T47D (cell line): ENCODE data around the gene HSD11B1L.

GRCh38 chr19:5207895-5208509 lies 132.6 kb downstream of the PTPRS start:
- RRBS, result no CpG with 5 or more reads among the region's 23 CpGs

GRCh38 chr19:5290807-5291186 lies 49.8 kb downstream of the PTPRS start:
- RRBS, result no CpG with 5 or more reads among the region's 9 CpGs

DNA sequence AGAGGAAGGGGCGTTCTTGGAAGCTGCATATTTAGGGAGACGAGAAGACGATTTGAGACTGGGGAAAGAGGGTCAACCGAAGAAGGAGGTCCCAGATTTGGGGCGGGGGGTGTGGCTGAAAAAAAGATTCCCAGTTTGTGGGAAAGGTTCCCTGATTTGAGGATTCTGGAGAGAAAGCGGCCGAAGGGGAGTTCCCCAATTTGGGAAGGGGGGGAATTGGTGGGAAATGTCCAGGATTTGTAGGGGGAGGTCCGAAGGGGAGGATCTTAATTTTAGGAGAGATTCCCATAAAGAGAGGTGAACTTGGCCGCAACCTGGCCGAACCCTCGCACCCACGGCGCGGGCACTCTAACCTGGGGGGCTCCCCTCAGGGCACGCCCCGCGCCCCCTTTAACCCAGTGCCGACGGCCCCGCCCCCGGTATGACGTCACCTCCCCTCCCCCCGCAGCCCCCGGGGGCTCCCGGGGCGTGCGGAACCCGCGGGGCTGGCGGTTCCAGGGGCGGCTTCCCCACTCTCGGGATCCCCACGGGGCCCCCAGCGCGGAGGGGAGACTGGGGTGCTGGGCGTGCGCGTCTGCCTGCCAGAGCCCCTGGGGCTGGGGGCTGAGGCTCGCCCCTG lies 1.2 kb downstream of the PTPRS start:
- RRBS, result no CpG with 5 or more reads among the region's 39 CpGs

GRCh38 chr19:5583072-5583533 lies 39.5 kb downstream of the SAFB2 start:
- RRBS, result no CpG with 5 or more reads among the region's 9 CpGs

- RRBS, result 1% methylated on average over 5 of the region's 28 CpGs
These were observed 1.2 kb downstream of the SAFB start for GRCh38 chr19:5623876-5624766.

DNA sequence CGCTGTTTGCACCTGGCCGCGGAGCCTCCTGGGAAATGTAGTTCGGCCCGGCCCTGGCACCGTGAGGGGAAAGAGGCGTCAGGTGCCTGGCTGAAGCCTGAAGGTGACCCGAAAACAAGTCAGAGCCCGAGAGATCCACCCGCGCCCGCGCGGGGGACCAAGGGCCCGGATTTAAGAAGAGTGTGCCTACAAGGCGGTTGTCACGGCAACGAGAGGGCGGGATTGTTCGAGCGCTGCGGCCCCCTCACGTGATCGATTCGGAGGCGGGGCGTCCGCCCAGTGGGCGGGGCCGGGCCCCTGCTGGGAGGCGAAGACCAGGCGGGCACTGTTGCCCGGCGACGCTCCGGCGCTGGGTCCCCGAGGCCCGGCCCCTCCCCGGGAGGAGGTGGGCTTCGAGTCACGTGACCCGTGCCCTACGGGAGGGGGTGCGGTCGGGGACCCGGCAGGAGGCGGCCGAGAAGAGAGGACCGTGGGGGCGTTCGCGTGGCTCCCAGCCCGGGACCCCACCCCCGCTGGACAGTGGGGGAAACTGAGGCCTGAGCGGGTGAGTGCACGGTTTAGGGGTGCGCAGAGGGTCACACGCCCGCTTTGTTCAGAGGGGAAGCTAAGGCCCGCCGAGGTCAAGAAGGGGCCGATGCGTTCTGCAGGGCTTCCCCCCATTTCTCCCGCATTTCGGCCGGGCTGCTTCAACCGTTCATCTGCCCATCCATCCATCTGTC lies at the start of gene HSD11B1L:
HSD11B1L (plus strand) TSS at position 300 of the 719 bp plus-strand sequence.
- RRBS, result 4% methylated on average over 32 of the region's 68 CpGs

DNA sequence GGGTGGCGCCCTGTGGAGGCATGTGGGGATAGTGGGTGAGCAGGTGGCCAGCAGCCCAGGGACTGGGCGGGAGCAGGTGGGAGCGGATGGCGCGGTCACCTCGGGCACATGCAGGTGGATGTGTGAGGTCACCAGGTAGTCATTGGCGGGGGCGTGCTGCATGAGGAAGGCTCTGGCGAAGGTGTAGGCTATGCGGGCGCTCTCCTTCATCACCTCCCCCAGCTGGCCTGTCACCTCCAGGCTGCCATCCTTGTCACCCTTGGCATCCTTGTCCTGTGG lies 3.3 kb downstream of the RPL36 start:
- RRBS, result no CpG with 5 or more reads among the region's 11 CpGs

GRCh38 chr19:5783166-5783855 lies 1.2 kb downstream of the PRR22 start:
- RRBS, result 88% methylated on average over 6 of the region's 34 CpGs

GRCh38 chr19:5790025-5791081 lies 610 bp downstream of the DUS3L start:
- RRBS, result 46% methylated on average over 14 of the region's 63 CpGs

GRCh38 chr19:5800531-5801269 lies 4.2 kb upstream of the NRTN start:
- RRBS, result 72% methylated on average over 3 of the region's 15 CpGs

- RRBS, result no CpG with 5 or more reads among the region's 28 CpGs
These were observed 2.6 kb upstream of the NRTN start for GRCh38 chr19:5802211-5802701.

DNA sequence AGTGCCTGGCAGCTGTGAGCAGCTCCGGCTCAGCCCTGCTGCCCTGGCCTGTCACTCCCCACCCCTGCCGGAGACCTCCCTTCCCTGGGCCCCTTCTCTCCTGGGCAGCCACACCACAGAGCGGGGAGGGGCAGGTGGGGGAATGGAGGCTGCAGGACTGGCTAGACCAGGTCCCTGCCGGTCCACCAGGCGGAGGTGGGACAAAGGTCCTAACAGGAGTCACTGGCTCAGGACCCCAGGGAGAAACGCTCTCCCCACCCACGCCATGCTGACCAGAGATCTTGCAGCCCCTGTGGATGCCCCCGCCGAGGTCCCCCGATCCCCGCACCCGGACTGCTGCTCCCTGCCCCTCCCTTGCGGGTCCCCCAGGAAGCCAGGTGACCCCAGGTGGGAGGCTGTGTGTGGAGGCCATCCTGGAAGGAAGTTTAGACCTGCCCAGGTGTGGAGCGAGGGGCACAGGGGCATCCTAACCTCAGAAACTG lies 1.3 kb downstream of the CAPS start:
- RRBS, result 51% methylated on average over 3 of the region's 14 CpGs

- RRBS, result no CpG with 5 or more reads among the region's 25 CpGs
These were observed 22.3 kb downstream of the CAPS start for GRCh38 chr19:5936055-5937039.

DNA sequence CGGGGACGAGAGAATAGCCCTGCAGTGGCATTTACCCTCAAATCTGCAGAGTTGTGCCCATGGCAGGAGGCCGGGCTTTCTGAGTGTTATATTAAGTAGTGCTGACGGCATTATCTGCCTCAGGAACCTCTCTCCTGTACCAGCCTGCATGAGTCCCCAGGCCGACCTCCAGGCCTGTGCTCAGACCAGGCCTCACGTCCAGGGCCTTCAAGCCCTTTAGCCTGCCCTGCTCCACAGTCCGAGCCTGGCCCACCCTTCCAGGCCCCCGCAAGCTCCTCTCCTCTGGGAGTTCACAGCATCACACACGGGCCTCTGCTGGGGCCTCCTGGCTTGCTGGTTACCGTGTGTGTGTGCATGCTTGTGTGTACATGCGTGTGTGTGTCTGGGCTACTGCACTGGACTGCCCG lies 26.8 kb downstream of the CAPS start:
- RRBS, result no CpG with 5 or more reads among the region's 12 CpGs

DNA sequence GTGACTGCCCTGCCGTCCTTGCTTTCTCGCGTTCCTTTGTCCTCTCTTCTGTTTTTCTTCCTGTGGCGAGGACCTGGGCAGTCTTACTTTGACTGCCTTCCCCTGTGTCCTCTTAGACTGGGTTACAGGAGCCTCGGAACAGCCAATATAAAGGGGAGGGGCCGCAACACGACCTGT lies 53.7 kb downstream of the RFX2 start:
- RRBS, result no CpG with 5 or more reads among the region's 7 CpGs

DNA sequence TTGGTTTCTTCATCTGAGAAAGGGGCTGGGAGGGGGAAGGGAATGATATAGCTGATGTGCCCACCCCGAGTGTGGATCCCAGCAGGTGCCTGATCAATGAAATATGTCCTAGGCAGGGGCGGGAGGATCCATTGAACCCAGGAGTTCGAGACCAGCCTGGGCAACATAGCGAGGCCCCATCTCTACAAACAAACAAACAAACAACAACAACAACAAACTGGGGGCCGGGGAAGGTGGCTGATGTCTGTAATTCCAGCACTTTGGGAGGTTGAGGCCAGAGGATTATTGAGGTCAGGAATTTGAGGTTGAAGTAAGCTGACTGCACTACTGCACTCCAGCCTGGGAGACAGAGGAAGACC lies 48.5 kb downstream of the RFX2 start:
- RRBS, result no CpG with 5 or more reads among the region's 5 CpGs

- RRBS, result no CpG with 5 or more reads among the region's 15 CpGs
These were observed 48.1 kb downstream of the RFX2 start for GRCh38 chr19:6062152-6062723.

DNA sequence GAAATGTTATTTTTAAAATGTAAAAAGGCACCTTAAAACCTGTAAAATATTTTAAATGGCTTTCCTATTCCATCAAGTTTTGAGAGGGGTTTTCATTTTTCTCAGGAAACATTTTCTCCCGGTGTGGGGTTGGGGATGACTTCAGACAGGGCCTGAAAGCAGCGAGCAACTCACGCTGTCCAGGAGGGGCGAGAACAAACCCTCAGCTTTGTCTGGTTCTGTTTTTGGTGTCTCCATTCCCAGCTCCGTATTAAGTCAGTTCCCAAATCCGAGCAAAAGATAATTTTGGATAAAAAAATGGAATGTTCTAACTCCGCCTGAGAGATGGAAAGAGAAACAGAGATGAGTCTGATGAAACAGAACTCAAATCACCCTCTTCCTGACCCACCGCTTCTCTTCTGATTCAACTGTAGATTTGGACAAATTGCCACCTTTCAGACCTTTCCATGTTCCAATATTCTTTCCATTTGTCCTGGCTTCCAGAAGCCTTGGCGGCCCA lies 38.4 kb downstream of the RFX2 start:
- RRBS, result no CpG with 5 or more reads among the region's 9 CpGs

GRCh38 chr19:6104913-6105640 lies 5.2 kb downstream of the RFX2 start:
- RRBS, result no CpG with 5 or more reads among the region's 15 CpGs

DNA sequence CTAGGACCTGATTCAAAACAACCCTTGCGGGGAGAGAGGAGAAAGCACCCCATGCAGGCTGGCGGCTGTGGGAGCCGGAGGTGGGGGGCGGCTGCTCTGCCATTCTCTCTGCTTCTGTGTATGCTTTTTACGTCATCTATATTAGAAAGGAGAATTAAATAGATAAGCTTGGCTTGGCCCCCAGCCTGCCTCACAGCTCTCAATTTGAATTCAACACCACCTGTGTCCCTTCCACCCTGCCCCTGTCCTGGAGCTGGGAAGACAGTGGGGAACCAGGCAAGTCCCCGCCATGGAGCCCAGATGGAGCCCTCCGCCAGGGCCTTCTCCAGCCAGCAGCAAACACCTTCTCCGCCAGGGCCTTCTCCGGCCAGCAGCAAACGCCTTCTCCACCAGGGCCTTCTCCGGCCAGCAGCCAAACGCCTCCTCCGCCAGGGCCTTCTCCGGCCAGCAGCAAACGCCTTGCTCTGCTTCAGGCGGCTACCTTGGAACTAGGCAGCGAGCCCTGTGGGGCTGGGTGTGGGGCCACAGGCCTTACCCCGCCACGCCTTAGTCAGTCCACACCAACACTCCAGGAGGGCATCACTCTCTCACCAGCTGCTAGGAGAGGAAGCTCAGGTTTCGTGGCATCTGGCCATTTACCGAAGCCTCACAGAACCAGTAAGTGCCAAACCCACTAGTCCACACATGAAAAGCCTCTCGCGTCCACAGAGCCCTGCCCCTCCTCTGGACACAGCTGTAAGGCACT lies 41.2 kb downstream of the MLLT1 start:
- RRBS, result 29% methylated on average over 3 of the region's 23 CpGs